Bronchus fibroblast of lung (primary cell): ENCODE measurements around the genes MEF2D, MRPL24 and SH2D2A.

GRCh38 chr1:156244454-156245137 is 2.6 kb downstream of the BGLAP start:
- RAMPAGE, long total RNA: no peak

GRCh38 chr1:156247298-156247598 is 608 bp downstream of the PAQR6 start:
- RAMPAGE, long total RNA: no peak

GRCh38 chr1:156291132-156292118 is 4.1 kb downstream of the GLMP start:
- RAMPAGE, long total RNA: no peak

DNA sequence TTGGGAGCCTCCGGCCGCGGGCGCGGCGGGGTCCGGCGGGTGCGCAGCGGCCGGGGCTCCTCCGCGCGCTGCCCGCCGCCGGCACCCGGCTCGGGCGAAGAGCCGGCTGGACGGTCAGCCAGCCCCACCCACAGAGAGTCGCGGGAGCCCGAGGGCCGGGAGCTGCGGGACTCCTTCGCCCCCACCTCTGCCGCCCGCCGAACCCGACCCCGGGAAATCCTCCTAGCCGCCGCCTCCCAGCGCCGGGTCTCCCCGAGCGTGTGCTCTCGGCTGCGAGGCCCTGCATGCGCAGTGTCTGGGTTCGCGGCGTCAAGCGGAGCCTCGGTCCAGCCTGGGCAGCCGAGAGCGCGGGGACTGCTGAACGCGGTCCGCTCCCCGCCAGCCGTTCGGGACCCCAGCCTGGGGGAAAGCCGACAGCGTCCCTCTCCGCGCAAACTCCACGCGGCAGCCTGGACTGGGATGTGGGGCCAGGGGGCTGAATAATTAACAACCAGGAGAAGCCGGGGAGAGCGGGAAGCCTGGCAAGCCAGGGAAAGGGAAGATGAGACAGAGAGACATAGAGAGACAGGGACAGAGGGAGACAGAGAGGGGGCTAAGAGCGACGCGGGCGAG is 64.4 kb downstream of the MEF2D start:
- RAMPAGE, long total RNA: no peak

- RAMPAGE, long total RNA: no peak
These were observed 33.8 kb downstream of the MEF2D start for GRCh38 chr1:156466458-156467569.

DNA sequence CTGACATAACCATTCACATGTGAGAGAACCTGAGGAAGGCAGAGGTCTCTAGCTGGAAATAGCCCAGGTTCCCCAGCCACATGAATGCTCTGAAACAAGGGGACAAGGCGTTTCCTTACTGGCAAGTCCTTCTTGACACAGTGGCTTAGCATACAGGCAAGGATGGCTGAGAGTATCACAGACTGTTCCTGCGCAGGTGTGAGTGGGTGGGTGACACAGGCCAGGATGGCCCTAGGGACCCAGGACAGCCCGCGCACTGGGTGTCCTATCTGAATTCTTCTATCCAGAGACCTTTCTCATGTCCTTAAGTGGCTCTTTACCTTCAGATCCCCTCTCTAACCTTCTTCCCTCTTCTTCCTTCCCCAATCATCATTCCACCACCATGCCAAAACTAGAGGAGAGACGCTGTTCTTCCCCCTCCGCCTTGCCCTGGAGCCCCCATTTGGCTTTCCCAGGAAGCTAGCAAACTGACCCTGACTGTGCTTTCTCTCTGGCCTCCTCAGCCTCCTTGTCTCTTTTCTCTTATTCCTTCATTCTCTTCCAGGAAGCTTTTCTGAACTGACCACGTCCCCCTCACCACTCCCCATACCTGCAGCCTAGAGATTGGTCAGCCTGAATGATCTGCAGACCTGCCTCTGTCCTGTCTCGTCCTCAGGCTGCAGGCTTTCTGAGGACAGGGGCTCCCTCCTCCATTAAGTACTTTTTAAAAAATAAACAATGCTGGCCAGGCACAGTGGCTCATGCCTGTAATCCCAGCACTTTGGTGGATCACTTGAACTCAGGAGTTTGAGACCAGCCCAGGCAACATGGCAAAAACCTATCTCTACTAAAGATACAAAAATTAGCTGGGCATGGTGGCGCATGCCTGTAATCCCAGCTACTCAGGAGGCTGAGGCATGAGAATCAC is 26.9 kb downstream of the MEF2D start:
- RAMPAGE, long total RNA: no peak

DNA sequence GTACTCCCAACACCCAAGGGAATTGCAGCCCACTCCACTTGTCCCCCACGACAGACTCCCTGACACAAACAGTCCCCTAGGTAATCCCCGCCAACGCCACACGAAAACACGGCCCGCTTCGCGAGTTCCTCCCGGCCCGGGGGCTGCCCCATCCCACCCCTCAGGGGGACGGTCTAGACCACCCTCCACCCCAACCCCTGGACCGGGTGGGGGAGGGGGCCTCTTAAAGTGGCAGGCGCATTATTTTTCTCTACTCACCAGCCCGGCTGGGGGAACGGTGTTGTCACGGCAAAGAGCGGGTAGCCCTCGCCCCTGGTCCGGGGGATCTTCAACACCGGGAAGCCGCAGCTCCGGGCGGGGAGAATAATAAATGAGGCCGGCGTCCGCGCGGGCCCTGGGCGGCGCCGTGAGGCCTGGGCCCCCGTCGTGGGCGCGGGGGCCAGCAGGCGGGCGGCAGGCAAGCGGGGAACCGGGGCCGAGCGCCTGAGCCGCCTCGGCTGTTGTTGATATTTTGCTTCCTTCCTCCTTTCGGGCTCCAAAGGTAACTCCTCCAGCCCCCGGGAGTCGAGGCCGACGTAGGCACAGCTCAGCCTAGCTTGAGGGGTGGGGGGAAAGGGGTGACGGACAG is at the start of gene MEF2D:
Gene MEF2D (minus strand): TSS at position 548 of the 628 bp plus-strand sequence.
- RAMPAGE, long total RNA: no peak

GRCh38 chr1:156504008-156504693 is 3.6 kb upstream of the MEF2D start:
- RAMPAGE, long total RNA: no peak

GRCh38 chr1:156581613-156582505 is 2.3 kb downstream of the TTC24 start:
- RAMPAGE, long total RNA: no peak

GRCh38 chr1:156594862-156596135 is 3.7 kb downstream of the NAXE start:
- RAMPAGE, long total RNA: no peak

GRCh38 chr1:156600575-156601348 is 9.2 kb downstream of the NAXE start:
- RAMPAGE, long total RNA: no peak

DNA sequence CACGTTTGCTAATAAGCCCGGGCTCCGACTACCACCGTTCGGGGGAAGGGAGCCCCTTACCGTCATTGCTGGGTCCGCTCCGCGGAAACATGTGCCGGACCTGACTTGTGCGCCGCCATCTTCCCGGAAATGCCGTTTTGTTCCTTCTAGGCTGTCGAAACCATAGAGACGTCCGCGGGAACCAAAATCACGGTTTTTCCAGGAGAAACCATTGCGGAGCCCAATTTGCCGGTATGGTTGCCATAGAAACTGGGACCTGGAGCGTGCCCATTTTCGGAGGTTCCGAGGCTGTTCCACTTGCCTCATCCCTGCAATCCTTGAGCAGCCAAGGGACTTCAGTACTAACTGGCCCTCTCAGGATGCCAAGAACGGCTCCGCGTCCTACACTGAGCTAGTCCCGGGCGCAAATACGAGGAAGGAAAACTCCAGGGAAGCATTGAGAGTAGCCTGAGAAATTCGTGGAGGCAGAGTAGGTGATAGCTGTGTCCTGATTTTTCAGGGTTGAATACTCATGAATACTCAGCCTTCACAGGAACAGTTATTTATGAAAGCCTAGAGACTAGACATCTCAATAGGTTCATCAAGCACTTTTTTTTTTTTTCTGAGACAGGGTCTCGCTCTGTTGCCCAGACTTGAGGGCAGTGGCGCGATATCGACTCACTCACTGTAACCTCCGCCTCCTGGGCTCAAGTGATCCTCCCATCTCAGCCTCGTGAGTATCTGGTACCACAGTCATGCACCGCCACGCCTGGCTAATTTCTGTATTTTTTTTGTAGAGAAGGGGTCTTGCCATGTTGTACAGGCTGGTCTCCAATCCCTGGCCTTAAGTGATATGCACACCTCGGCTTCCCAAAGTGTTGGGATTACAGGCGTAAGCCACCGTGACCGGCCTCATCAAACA is 10.0 kb downstream of the NAXE start:
- RAMPAGE, long total RNA: start-site peak on the minus strand centred at position 111 of the sequence, 35 bp wide, 54 and 148 reads in 2 replicates

- RAMPAGE, long total RNA: no peak
These were observed 11.1 kb upstream of the HAPLN2 start for GRCh38 chr1:156607979-156608591.

DNA sequence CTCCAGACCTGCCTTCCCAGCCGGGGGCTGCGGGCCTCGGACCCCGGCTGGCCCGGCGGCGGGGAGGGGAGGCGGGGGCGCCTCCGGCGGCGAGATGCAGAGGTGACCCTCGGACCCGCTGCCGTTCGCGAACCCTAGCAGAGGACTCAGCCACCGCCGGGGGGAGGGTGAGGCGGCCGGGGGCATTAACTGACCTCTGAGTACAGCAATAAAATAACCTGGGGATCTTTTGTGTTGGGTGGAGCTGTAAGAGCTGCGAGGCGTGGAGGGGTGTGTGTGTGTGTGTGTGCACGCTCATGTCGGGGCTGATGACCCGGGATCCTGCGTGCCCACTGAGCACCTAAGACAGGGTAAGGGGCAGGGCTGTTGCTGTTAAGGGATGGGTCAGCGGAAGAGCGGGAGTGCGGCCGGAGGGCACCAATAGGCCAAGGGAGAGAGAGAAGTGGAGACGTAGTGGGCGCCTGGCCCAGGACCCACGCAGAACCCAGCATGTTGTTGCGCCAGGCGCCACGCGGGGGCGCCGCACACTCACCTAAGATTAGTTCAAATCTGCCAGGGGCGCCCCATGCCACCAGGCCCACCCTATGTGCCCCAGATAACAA is 6.4 kb downstream of the HAPLN2 start:
- RAMPAGE, long total RNA: no peak

DNA sequence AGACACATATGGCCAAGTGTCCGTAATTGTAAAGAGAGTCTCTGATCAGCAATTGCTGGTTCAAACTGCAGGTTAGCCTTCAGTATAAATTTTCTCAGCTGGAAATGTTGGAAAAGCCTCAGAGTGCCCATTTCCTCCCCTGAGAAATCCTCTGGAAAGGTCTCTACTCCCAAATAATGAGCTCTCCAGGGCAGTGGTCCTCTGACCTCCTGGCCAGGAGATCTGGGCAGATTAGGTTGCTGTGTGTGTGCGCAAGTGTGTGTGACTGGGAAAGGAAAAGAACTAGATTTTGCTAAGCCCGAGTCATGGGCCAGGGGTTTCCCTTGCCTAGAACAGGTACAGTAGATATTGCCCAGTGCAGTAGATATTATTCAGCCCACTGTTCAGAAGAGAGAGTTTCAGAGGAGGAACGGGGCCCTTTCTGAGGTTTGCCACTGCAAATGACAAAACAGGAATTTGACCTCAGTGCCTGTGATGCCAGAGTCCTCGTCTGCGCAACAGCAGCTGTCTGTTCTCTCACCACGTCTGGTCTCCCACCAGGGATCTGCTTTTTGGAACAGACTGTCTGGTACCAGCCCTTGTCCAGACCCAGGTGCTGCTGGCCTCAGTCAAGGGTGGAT is 2.6 kb upstream of the BCAN start:
- RAMPAGE, long total RNA: no peak

DNA sequence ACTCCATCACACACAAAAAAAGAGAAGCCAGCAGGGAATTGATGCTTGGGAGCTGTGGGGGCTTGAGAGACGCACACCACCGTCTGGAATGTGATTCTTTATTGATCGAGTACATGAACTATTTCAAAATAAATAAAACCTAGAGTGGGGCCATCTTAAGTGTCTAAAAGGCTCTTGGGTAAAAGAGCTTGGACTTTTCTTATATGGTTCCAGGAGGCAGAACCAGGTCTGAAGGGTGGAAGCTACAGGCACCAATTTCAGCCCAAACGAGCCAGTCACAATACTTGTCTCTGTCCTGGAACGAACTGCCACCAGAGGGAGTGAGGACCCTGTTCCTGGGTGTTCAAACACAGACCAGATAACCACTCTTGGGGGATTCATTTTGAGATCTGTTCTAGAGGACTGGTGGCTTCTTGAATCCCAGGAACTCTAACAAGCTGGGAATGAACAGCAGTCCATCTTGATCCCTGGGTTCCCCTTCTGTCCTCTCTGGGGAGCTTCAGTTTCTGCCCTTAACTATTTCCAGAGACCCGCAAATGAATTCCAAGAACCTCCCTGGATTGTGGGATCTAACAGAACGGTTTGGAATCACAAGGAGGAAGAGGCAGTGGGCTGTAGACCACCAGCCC is 11.8 kb upstream of the NES start:
- RAMPAGE, long total RNA: no peak

- RAMPAGE, long total RNA: no peak
These were observed 4.4 kb upstream of the CRABP2 start for GRCh38 chr1:156709721-156710276.

GRCh38 chr1:156727886-156728295 is 378 bp upstream of the METTL25B start:
- RAMPAGE, long total RNA: no peak

- RAMPAGE, long total RNA: start-site peak on the minus strand at chr1:156741084-156741120, 562 and 632 reads in 2 replicates
These were observed at the start of gene MRPL24 for GRCh38 chr1:156740209-156741236. Gene MRPL24, minus strand, starts transcription at chr1:156741088.

GRCh38 chr1:156816584-156817173 is at the start of gene SH2D2A:
Gene SH2D2A, minus strand, starts transcription at chr1:156816848.
- RAMPAGE, long total RNA: no peak